Skeletal muscle tissue (tissue), 7 donors: Measurements from ENCODE around the genes SELE and VAMP4.

GRCh38 chr1:168220457-168220848 is 5.4 kb upstream of the SFT2D2 start:
- PRO-cap, 3 experiments = no peak in any of the 3 experiments
- RAMPAGE, long total RNA = no peak
- RRBS, 2 experiments = no CpG with 5 or more reads among the region's 6 CpGs

DNA sequence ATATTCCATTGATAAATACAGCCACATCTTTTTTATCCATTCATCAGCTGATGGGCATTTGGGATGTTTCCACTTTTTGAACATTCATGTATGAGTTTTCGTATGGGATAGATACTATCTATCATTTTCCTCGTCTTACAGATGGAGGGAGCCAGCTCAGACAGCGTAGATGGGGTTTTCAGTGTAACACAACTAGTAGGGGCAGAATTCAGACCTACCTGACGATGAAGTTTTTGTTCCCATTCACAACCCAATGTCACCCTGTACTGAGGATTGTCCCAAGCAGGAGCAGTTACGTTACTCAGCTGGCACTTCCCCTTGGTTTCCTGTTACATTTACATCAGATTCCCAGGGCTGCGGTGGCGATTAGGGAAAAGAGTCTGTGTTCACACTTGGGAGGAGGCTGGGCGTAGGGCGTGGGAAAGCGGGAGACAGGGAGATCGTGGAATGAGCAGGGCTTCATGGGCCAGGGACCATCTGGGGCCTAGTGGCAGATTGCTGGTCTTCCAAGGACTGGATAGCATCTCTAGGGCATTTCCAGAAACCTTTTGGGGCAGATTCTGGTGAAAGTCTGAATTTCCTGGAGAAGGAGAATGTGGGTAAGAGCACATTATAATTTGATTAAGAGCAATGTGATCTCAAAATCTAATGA is 38.9 kb downstream of the TBX19 start:
- PRO-cap, 3 experiments = no peak in any of the 3 experiments
- RAMPAGE, long total RNA = no peak
- RRBS, 2 experiments = no CpG with 5 or more reads among the region's 11 CpGs

- PRO-cap, 3 experiments = peak in 1 of 3 experiments; most common plus-strand start chr1:168387523 (in 1)
- RAMPAGE, long total RNA = no peak
- RRBS, 2 experiments = no CpG with 5 or more reads among the region's 26 CpGs
Measured at GRCh38 chr1:168387048-168387762, 106.5 kb downstream of the TBX19 start.

GRCh38 chr1:168531497-168532050 is 12.2 kb downstream of the XCL2 start:
- PRO-cap, 3 experiments = no peak in any of the 3 experiments
- RAMPAGE, long total RNA = no peak
- RRBS, 2 experiments = no CpG with 5 or more reads among the region's 2 CpGs

DNA sequence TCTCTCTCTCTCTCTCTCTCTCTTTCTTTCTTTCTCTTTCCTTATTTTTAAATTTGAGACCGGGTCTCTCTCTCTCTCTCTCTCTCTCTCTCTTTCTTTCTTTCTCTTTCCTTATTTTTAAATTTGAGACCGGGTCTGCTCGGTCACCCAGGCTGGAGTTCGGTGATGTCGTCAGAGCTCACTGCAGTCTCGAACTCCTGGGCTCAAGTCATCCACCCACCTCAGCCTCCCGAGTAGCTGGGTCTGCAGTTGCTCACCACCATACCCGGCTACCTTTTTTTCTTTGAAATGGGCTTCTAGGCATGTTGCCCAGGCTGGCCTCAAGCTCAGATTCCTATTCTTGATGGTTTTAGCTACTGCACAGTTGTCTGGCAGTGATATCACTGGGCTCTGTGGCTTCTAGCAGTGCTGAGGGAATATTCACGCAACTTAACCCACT is 50.9 kb upstream of the ATP1B1 start:
- PRO-cap, 3 experiments = no peak in any of the 3 experiments
- RAMPAGE, long total RNA = no peak
- RRBS, 2 experiments = 71 to 88% methylated on average over 1 to 3 of the region's 9 CpGs

DNA sequence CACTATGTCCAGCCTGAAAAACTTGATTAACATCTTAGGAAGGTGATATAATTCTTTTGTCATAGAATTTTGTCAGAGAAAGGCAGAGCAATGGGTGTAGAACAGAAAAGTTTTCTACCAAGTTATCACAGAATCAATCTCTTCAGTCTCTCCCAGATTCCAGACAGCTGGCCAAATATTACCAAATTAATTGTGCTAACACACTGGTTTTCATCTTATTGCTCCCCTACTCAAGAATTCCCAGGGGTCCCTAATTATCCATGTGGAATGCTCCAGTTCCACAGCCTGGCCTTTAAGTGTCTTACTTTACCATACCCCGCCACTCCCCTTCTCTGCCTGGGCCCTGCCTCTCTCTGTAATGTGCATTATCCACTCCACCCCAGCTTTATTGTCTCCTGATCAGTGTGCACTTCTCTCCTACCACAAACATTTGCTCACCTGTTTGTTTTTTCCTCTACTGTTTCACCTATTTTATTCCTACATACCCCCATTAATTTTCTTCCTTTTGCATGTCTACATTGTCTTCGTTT is 33.6 kb upstream of the ATP1B1 start:
- PRO-cap, 3 experiments = no peak in any of the 3 experiments
- RAMPAGE, long total RNA = no peak
- RRBS, 2 experiments = no CpG with 5 or more reads among the region's 2 CpGs

DNA sequence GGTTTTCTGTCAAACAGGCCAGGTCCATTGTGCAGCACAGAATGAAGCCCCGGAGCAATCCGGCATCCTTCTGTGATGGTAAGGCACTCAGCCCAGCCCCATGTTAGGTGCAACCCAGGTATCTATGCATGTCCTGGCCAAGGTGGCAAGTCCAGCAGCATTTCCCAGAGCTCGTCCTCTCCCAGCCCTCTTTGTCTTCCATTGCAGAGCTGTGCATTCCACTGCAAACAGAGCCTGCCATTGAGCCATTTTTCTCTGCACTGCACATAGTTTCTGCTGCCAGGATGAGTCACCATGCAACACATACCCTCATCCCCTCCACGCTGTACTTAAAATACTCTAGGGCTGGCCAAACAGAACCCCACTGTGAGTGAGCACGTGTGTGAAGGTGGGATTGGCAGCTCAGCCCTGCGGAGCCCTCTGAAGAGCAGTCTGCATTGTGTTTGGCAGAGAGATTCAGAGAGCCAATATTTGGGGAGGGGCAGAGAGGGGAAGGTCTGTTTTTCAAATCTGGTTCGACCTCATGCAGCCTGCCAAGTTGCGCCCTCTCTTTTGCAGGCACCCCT is 4.0 kb upstream of the ATP1B1 start:
- PRO-cap, 3 experiments = no peak in any of the 3 experiments
- RAMPAGE, long total RNA = no peak
- RRBS, 2 experiments = no CpG with 5 or more reads among the region's 8 CpGs

- PRO-cap, 3 experiments = no peak in any of the 3 experiments
- RAMPAGE, long total RNA = no peak
- RRBS, 2 experiments = no CpG with 5 or more reads among the region's 6 CpGs
Measured at GRCh38 chr1:169309170-169309878, 58.3 kb downstream of the NME7 start.

- PRO-cap, 3 experiments = peak in 1 of 3 experiments; most common minus-strand start chr1:169734079 (in 1)
- RAMPAGE, long total RNA = no peak
- RRBS, 2 experiments = no CpG with 5 or more reads among the region's 5 CpGs
Measured at GRCh38 chr1:169733956-169734263, at the start of gene SELE. SELE (minus strand) TSS chr1:169734079.

DNA sequence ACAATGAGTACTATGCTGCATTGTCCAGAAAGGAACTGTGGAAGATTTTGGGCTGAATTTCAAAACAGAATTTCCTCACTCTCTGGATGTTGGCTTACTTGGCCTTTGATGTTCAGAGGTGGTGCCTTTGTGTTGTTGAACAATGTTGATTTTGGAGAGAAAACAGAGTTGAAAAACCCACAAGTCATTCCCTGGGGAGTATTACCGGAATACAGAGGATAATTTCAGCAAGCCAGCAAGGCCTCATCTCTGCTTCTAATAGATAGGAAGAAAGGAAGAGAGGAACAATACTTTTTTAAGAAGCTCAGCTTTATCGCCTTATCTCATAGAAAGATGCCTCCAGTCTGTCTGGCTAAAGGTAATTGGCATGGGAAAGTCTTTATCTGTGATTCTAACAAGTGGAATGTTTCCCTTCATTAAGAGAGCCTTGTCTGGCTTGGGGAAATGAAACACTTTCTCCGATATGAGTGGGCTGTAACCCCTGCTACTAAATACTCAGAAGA is 11.5 kb upstream of the SELE start:
- PRO-cap, 3 experiments = no peak in any of the 3 experiments
- RAMPAGE, long total RNA = no peak
- RRBS, 2 experiments = no CpG with 5 or more reads among the region's 3 CpGs

DNA sequence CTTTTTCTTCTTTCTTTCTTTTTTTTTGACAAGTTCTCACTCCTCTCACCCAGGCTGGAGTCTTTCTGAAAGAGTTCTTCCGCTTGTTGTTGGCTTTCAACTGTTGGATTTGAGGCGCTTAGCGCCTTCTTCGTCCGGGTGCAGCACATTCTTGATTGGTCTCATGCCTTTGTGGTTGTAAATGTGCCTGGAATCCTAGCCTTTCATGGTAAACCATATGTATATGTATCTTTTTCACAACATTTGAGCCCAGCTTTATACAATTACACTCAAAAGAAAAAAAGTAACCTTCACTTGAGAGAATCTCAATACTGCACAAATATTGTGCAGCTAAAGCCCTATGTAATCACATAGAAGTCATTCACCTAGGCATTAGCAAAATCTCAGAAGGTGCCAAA is 935 bp downstream of the C1orf112 start:
- PRO-cap, 3 experiments = no peak in any of the 3 experiments
- RAMPAGE, long total RNA = no peak
- RRBS, 2 experiments = no CpG with 5 or more reads among the region's 5 CpGs

- PRO-cap, 3 experiments = no peak in any of the 3 experiments
- RAMPAGE, long total RNA = no peak
- RRBS, 2 experiments = no CpG with 5 or more reads among the region's 11 CpGs
Measured at GRCh38 chr1:169894527-169894892, 814 bp upstream of the SCYL3 start.

GRCh38 chr1:170537234-170537639 is 5.3 kb downstream of the GORAB start:
- PRO-cap, 3 experiments = no peak in any of the 3 experiments
- RAMPAGE, long total RNA = no peak
- RRBS, 2 experiments = no CpG with 5 or more reads among the region's 1 CpG

- PRO-cap, 3 experiments = peak in 3 of 3 experiments; most common plus-strand start chr1:170693480 (in 3); most common minus-strand start chr1:170693343 (in 1)
- RAMPAGE, long total RNA = no peak
- RRBS, 2 experiments = no CpG with 5 or more reads among the region's 2 CpGs
Measured at GRCh38 chr1:170693081-170693676, 29.2 kb downstream of the PRRX1 start.

GRCh38 chr1:170700788-170701076 is 36.8 kb downstream of the PRRX1 start:
- PRO-cap, 3 experiments = peak in 1 of 3 experiments; most common minus-strand start chr1:170700950 (in 1)
- RAMPAGE, long total RNA = no peak
- RRBS, 2 experiments = no CpG with 5 or more reads among the region's 1 CpG

DNA sequence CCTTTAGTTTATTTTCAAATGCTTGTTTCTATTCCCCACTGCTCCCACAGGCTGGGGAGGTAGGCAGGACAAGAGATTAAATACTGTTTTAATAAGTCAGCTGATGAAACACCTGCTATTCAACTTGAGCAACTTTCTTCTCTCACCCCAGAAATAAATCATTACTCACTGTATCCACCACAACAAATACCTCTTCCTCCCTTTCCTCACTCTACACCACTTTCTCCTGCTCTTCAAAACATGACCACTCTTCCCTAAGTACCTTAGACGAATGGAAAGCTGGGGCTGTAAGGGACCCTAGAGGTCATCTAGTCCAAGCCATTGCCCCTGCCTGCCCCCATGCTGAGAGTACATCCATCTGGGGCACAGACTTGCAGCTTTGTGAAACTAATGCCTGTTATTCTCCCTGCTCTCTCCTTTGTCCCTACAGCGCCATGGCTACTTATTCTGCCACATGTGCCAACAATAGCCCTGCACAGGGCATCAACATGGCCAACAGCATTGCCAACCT is 71.7 kb downstream of the PRRX1 start:
- PRO-cap, 3 experiments = peak in 2 of 3 experiments; most common plus-strand start position 214 of the sequence (in 2); most common minus-strand start position 53 of the sequence (in 2)
- RAMPAGE, long total RNA = no peak
- RRBS, 2 experiments = no CpG with 5 or more reads among the region's 2 CpGs

- PRO-cap, 3 experiments = no peak in any of the 3 experiments
- RAMPAGE, long total RNA = no peak
- RRBS, 2 experiments = no CpG with 5 or more reads among the region's 8 CpGs
Measured at GRCh38 chr1:171421488-171422004, 63.8 kb upstream of the PRRC2C start.

DNA sequence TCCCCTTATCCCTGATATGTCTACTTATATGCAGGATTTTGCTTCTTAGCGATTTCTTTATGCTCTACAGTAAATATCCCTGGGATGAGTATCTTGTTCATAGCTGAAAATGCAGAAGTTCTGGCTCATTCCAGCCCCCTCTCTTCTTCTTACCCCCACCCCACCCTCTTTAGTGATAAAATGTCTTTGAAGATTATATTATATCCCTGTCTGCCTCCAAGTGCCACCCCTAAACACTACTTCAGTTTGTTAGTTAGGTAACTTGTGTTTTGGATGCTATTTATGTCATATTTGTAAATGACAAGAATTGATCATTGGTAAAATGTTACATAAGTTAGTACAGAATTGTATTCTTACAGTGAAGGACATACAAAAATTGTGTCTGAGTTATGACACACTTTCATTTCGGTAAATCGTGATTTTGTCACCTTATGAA is 2.6 kb downstream of the PRRC2C start:
- PRO-cap, 3 experiments = no peak in any of the 3 experiments
- RAMPAGE, long total RNA = no peak
- RRBS, 2 experiments = no CpG with 5 or more reads among the region's 3 CpGs

- PRO-cap, 3 experiments = peak in 3 of 3 experiments; most common plus-strand start chr1:171742156 (in 3); most common minus-strand start chr1:171742065 (in 2)
- RAMPAGE, long total RNA = start-site peak on the minus strand at chr1:171741961-171742089, 358 and 102 reads in 2 replicates
- RRBS, 2 experiments = 2% methylated on average over 10 to 13 of the region's 57 CpGs
Measured at GRCh38 chr1:171741690-171742288, at the start of gene VAMP4. VAMP4 (minus strand) TSS chr1:171742065.

DNA sequence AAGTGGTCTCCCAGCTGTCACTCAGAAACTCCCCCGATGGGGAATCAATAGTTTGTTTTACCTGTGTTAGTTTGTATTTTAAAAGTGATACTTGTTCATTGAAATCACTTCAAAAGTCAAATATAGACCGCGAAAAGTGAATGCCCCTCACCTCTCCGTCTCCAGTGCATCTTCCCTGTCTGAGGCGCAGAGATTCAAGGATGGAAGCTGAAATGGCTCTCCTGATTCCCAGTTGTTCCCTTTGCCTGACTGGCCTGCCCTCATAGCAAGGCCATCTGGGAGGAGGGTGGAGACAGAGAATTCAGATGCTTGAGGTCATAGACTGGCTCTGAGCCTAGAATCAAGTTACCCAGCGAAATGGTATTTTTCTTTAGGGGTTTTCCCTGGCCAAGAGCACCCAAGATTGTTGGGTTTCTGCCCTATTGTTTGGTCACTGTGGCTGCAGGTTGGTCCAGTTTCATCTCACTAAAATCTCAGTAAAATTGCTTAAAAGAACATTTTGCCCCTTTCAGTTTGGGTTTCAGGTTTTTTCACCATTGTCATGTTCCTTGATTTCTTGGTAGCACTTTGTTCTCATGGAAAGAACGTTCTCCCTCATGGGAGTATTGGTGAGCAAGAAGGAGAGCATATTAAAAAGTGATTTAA is 7.2 kb downstream of the METTL13 start:
- PRO-cap, 3 experiments = no peak in any of the 3 experiments
- RAMPAGE, long total RNA = no peak
- RRBS, 2 experiments = no CpG with 5 or more reads among the region's 7 CpGs